GM12878 (cell line): ENCODE results near the genes PC and GRK2.

DNA sequence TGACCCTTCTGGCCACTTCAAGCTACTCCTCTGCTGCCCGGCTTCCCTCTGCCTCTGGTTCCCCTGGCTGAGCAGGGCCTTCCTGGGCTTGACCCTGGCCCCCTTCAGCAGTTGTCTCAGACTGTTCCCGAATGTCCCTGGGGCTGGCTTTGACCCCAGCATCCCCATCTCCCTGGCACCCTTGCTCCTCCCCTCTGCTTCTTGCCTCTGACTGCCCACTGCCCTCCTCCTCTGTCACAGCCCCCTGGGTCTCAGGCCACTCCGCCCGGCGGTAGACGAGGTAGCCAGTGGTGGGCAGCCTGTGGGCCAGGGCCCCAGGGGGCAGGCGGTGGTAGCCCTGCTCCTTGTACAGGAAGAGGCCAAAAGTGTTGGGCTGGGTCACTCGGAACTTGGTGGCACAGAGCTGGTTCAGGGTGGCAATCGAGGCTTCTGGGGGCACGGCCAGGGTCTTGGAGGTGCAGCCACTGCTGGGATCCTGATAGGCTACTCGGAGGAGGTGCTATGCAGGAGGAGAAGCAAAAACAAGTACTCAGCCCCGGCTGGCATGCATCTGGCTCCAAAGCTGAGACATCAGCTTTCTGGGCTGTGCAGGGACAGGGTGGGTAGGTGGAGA is 3.9 kb downstream of the RIN1 start:
- RAMPAGE, long total RNA, result no peak
- RRBS, 2 experiments, result no CpG with 5 or more reads among the region's 12 CpGs
CAGE:
- cytosol, long polyA minus RNA, result no peak
- cytosol, long polyA plus RNA, result no peak
- long polyA plus RNA, result no peak
- nucleolus, long total RNA, result no peak
- nucleus, long polyA plus RNA, result no peak
- nucleus, long total RNA, result no peak

GRCh38 chr11:66347034-66347353 is 435 bp downstream of the B4GAT1 start:
- RAMPAGE, long total RNA, result no peak
- RRBS, 2 experiments, result no CpG with 5 or more reads among the region's 34 CpGs
CAGE:
- cytosol, long polyA minus RNA, result no peak
- cytosol, long polyA plus RNA, result no peak
- long polyA plus RNA, result no peak
- nucleolus, long total RNA, result no peak
- nucleus, long polyA plus RNA, result no peak
- nucleus, long total RNA, result no peak

- RAMPAGE, long total RNA, result no peak
- RRBS, 2 experiments, result no CpG with 5 or more reads among the region's 12 CpGs
CAGE:
- cytosol, long polyA minus RNA, result no peak
- cytosol, long polyA plus RNA, result no peak
- long polyA plus RNA, result no peak
- nucleolus, long total RNA, result no peak
- nucleus, long polyA plus RNA, result no peak
- nucleus, long total RNA, result no peak
These were observed 593 bp downstream of the SLC29A2 start for GRCh38 chr11:66371069-66371265.

- RAMPAGE, long total RNA, result no peak
- RRBS, 2 experiments, result no CpG with 5 or more reads among the region's 9 CpGs
CAGE:
- cytosol, long polyA minus RNA, result no peak
- cytosol, long polyA plus RNA, result no peak
- long polyA plus RNA, result no peak
- nucleolus, long total RNA, result no peak
- nucleus, long polyA plus RNA, result no peak
- nucleus, long total RNA, result no peak
These were observed 12.5 kb upstream of the PELI3 start for GRCh38 chr11:66454065-66454786.

- RAMPAGE, long total RNA, result no peak
- RRBS, 2 experiments, result 1% methylated on average over 10 to 16 of the region's 44 CpGs
CAGE:
- cytosol, long polyA minus RNA, result no peak
- cytosol, long polyA plus RNA, result no peak
- long polyA plus RNA, result no peak
- nucleolus, long total RNA, result no peak
- nucleus, long polyA plus RNA, result no peak
- nucleus, long total RNA, result no peak
These were observed 485 bp upstream of the PELI3 start for GRCh38 chr11:66466008-66466832.

GRCh38 chr11:66595195-66595795 is 2.3 kb downstream of the CCS start:
- RAMPAGE, long total RNA, result no peak
- RRBS, 2 experiments, result 0% methylated on average over 2 of the region's 5 CpGs; no CpG with 5 or more reads in 1 of the 2 experiments
CAGE:
- cytosol, long polyA minus RNA, result no peak
- cytosol, long polyA plus RNA, result no peak
- long polyA plus RNA, result no peak
- nucleolus, long total RNA, result no peak
- nucleus, long polyA plus RNA, result no peak
- nucleus, long total RNA, result no peak

GRCh38 chr11:66627446-66627972 is 11.0 kb upstream of the RBM4 start:
- RAMPAGE, long total RNA, result no peak
- RRBS, 2 experiments, result no CpG with 5 or more reads among the region's 5 CpGs
CAGE:
- cytosol, long polyA minus RNA, result no peak
- cytosol, long polyA plus RNA, result no peak
- long polyA plus RNA, result no peak
- nucleolus, long total RNA, result no peak
- nucleus, long polyA plus RNA, result no peak
- nucleus, long total RNA, result no peak

DNA sequence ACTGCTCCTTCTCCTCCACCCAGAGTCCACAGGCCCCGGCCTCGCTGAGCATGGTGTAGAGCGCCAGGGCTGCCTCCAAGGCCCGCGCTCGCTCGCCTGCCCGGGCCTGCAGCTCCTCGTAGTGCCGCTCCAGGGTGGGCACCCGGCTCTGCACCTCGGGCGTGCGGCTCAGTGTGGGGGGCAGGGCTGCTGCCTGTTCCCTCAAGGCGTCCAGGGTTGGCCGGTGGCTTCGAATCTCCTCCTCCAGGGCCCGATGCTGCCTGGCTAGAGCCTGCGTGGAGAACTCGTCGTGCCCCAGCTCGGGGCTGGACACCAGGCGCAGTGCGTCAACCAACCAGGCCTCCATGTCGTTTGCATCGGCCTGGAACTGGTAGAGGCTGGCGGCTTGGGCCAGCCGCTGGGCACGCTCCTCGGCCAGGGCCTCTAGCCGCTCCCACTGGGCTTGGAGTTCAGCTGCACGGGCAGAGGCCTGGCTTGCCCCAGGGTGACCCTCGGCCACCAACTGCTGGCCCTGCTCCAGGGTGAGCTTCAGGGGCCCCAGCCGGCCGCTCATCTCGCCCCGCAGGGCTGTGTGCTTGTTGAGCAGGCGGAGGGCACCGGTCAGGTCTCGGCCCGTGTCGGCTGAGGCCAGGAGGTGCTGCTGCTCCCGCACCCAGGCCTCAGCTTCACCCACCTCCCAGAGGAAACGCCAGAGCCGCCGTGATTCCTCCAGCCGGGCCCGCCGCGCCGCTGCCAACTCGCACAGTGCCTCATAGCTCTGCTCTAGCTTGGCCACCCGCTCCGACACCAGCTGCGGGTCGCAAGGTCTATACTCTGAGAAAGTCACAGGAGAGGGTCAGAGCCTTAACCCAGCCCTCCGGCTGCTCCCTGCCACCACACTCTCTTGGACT is 24.1 kb downstream of the SPTBN2 start:
- RAMPAGE, long total RNA, result no peak
- RRBS, 2 experiments, result 70 to 79% methylated on average over 22 of the region's 57 CpGs
CAGE:
- cytosol, long polyA minus RNA, result no peak
- cytosol, long polyA plus RNA, result no peak
- long polyA plus RNA, result no peak
- nucleolus, long total RNA, result no peak
- nucleus, long polyA plus RNA, result no peak
- nucleus, long total RNA, result no peak

- RAMPAGE, long total RNA, result no peak
- RRBS, 2 experiments, result no CpG with 5 or more reads among the region's 27 CpGs
CAGE:
- cytosol, long polyA minus RNA, result no peak
- cytosol, long polyA plus RNA, result no peak
- long polyA plus RNA, result no peak
- nucleolus, long total RNA, result no peak
- nucleus, long polyA plus RNA, result no peak
- nucleus, long total RNA, result no peak
These were observed 1.1 kb downstream of the C11orf80 start for GRCh38 chr11:66745646-66746124.

- RAMPAGE, long total RNA, result no peak
- RRBS, 2 experiments, result no CpG with 5 or more reads among the region's 5 CpGs
CAGE:
- cytosol, long polyA minus RNA, result no peak
- cytosol, long polyA plus RNA, result no peak
- long polyA plus RNA, result no peak
- nucleolus, long total RNA, result no peak
- nucleus, long polyA plus RNA, result no peak
- nucleus, long total RNA, result no peak
These were observed 36.9 kb downstream of the PC start for GRCh38 chr11:66921316-66921737.

- RAMPAGE, long total RNA, result start-site peak on the minus strand at chr11:66958370-66958396, 40 and 31 reads in 2 replicates
- RRBS, 2 experiments, result under 1 to 14% methylated on average over 12 of the region's 118 CpGs
CAGE:
- cytosol, long polyA minus RNA, result no peak
- cytosol, long polyA plus RNA, result no peak
- long polyA plus RNA, result no peak
- nucleolus, long total RNA, result no peak
- nucleus, long polyA plus RNA, result no peak
- nucleus, long total RNA, result no peak
These were observed at the start of gene PC for GRCh38 chr11:66957956-66959031. TSS of gene PC (minus strand) at chr11:66958383.

- RAMPAGE, long total RNA, result no peak
- RRBS, 2 experiments, result no CpG with 5 or more reads among the region's 6 CpGs
CAGE:
- cytosol, long polyA minus RNA, result no peak
- cytosol, long polyA plus RNA, result no peak
- long polyA plus RNA, result no peak
- nucleolus, long total RNA, result no peak
- nucleus, long polyA plus RNA, result no peak
- nucleus, long total RNA, result no peak
These were observed 26.7 kb upstream of the GRK2 start for GRCh38 chr11:67239592-67239900.

- RAMPAGE, long total RNA, result no peak
- RRBS, 2 experiments, result no CpG with 5 or more reads among the region's 15 CpGs
CAGE:
- cytosol, long polyA minus RNA, result no peak
- cytosol, long polyA plus RNA, result start-site peak on the plus strand at chr11:67239979-67240128, 153 and 309 reads in 2 replicates
- long polyA plus RNA, result no peak
- nucleolus, long total RNA, result start-site peak on the plus strand at chr11:67239971-67240175, 396 reads
- nucleus, long polyA plus RNA, result start-site peak on the plus strand at chr11:67239953-67240174, 526 and 754 reads in 2 replicates
- nucleus, long total RNA, result no peak
These were observed 26.4 kb upstream of the GRK2 start for GRCh38 chr11:67239901-67240218.

- RAMPAGE, long total RNA, result no peak
- RRBS, 2 experiments, result 1% methylated on average over 36 to 59 of the region's 121 CpGs
CAGE:
- cytosol, long polyA minus RNA, result start-site peak on the plus strand at chr11:67266473-67266479, 45 reads
- cytosol, long polyA plus RNA, result start-site peak on the plus strand at chr11:67266672-67266732, 34 and 80 reads in 2 replicates
- long polyA plus RNA, result start-site peak on the plus strand at chr11:67266672-67266732, 34 and 65 reads in 2 replicates
- nucleolus, long total RNA, result start-site peak on the plus strand at chr11:67266675-67266685, 20 reads
- nucleus, long polyA plus RNA, result start-site peak on the plus strand at chr11:67266672-67266717, 66 and 83 reads in 2 replicates
- nucleus, long total RNA, result no peak
These were observed at the start of gene GRK2 for GRCh38 chr11:67266021-67266871. TSS of gene GRK2 (plus strand) at chr11:67266473.

GRCh38 chr11:67267217-67268002 is 1.1 kb downstream of the GRK2 start:
- RAMPAGE, long total RNA, result no peak
- RRBS, 2 experiments, result no CpG with 5 or more reads among the region's 27 CpGs
CAGE:
- cytosol, long polyA minus RNA, result no peak
- cytosol, long polyA plus RNA, result start-site peak on the plus strand at chr11:67267668-67267782, 23 and 17 reads in 2 replicates
- long polyA plus RNA, result start-site peak on the plus strand at chr11:67267668-67267766, 16 and 16 reads in 2 replicates
- nucleolus, long total RNA, result no peak
- nucleus, long polyA plus RNA, result no peak
- nucleus, long total RNA, result no peak

DNA sequence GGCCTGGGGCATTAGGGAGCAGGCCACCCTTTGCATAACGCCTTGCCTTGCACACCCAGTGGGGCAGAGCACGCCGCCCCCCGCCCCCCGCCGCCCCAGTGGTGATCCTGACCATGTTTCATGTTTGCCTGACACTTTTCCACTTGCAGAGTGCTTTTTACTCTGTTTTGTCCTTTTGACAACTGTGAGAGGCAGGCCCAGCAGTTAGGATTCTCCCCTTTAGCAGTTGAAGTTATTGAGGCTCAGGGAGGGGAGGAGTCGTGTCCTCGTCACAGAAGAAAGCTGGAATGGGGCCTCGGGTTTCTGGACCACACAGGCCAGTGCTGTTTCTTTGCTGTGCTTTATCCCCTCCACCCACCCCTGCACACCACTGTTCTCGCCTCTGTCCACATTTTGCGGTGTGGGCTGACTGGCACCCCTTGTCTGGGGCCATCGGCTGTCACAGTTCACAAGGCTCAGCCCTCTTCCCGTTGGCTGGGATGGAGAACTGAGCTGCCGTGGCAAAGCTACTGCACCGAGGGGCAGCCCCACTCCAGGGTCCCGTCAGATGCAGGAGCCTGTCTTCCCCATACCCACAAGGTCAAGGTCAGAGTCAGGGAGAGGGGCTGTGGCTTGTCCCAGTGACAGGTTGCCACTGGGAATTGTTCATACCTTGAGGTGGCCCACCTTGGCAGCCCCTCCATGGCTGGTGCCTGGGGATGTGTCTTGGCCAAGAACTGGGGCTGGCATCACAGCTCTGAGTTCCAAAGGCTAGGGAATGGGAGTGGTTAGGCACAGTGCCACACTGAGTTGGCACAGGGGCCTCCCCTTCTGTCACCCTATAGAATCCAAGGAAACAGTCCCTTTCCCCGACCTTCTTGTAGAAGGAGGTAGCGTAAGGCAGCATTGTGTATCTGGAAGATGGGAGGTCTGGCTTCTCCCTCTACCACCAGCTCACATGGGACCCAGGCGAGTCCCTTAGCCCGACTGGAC is 3.1 kb downstream of the GRK2 start:
- RAMPAGE, long total RNA, result no peak
- RRBS, 2 experiments, result no CpG with 5 or more reads among the region's 20 CpGs
CAGE:
- cytosol, long polyA minus RNA, result no peak
- cytosol, long polyA plus RNA, result no peak
- long polyA plus RNA, result no peak
- nucleolus, long total RNA, result no peak
- nucleus, long polyA plus RNA, result no peak
- nucleus, long total RNA, result no peak

GRCh38 chr11:67285218-67286351 is 3.5 kb upstream of the ANKRD13D start:
- RAMPAGE, long total RNA, result no peak
- RRBS, 2 experiments, result 87 to 88% methylated on average over 5 of the region's 45 CpGs
CAGE:
- cytosol, long polyA minus RNA, result start-site peak on the plus strand at chr11:67285424-67285431, 13 reads; start-site peak on the plus strand at chr11:67285617-67285624, 14 reads; start-site peak on the plus strand at chr11:67285797-67285805, 11 reads
- cytosol, long polyA plus RNA, result no peak
- long polyA plus RNA, result no peak
- nucleolus, long total RNA, result no peak
- nucleus, long polyA plus RNA, result no peak
- nucleus, long total RNA, result no peak

GRCh38 chr11:67288098-67289101 is 703 bp upstream of the ANKRD13D start:
- RAMPAGE, long total RNA, result start-site peak on the minus strand at chr11:67288944-67288987, 15 and 16 reads in 2 replicates
- RRBS, 2 experiments, result 1% methylated on average over 30 to 38 of the region's 74 CpGs
CAGE:
- cytosol, long polyA minus RNA, result no peak
- cytosol, long polyA plus RNA, result no peak
- long polyA plus RNA, result no peak
- nucleolus, long total RNA, result start-site peak on the minus strand at chr11:67288461-67288468, 9 reads; start-site peak on the plus strand at chr11:67288502-67288564, 23 reads; start-site peak on the minus strand at chr11:67288971-67288985, 11 reads
- nucleus, long polyA plus RNA, result no peak
- nucleus, long total RNA, result no peak

DNA sequence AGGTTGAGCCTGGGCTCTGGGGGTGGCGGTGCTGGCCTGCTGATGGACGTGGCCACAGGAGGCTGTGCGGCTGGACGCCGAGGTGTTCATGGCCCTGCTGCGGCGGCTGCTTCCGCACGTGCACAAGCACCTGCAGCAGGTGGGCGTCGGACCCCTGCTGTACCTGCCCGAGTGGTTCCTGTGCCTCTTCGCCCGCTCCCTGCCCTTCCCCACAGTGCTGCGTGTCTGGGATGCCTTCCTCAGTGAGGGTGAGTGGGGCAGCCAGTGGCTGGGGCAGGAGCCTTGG is 2.8 kb downstream of the TBC1D10C start:
- RAMPAGE, long total RNA, result no peak
- RRBS, 2 experiments, result no CpG with 5 or more reads among the region's 15 CpGs
CAGE:
- cytosol, long polyA minus RNA, result no peak
- cytosol, long polyA plus RNA, result no peak
- long polyA plus RNA, result no peak
- nucleolus, long total RNA, result no peak
- nucleus, long polyA plus RNA, result no peak
- nucleus, long total RNA, result no peak

DNA sequence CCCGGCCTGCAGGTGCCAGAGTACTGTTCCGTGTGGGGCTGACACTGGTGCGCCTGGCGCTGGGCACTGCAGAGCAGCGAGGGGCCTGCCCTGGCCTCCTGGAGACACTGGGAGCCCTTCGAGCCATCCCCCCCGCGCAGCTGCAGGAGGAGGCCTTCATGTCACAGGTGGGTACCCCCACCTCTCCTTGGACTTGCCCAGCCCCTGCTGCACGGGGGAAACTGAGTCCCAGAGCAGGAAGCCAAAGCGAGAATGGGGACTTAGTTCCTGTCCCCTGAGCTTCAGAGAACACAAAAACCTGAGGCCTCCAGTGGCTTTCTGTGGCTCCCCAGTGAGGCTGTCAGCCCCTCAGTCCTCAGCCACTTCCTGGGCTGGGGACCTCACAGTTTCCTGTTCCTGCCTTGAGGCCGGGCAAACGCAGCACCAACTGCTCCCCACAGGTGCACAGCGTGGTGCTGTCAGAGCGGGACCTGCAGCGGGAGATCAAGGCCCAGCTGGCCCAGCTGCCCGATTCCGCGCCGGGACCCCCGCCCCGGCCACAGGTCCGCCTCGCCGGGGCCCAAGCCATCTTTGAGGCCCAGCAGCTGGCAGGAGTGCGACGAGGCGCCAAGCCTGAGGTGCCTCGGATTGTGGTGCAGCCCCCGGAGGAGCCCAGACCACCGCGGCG is 5.2 kb downstream of the TBC1D10C start:
- RAMPAGE, long total RNA, result no peak
- RRBS, 2 experiments, result 5 to 11% methylated on average over 6 to 12 of the region's 32 CpGs
CAGE:
- cytosol, long polyA minus RNA, result no peak
- cytosol, long polyA plus RNA, result no peak
- long polyA plus RNA, result no peak
- nucleolus, long total RNA, result no peak
- nucleus, long polyA plus RNA, result no peak
- nucleus, long total RNA, result no peak